Fallopian tube (tissue), 1 donor: ENCODE measurements around the genes PCDHB16, DELE1 and SPRY4.

DNA sequence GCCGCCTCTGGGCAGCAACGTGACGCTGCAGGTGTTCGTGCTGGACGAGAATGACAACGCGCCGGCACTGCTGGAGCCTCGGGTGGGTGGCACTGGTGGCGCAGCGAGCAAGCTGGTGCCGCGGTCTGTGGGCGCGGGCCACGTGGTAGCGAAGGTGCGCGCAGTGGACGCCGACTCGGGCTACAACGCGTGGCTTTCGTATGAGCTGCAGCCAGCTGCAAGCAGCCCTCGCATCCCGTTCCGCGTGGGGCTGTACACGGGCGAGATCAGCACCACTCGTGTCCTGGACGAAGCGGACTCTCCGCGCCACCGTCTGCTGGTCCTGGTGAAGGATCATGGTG lies 1.9 kb downstream of the PCDHA8 start:
- PRO-cap, result no peak

- PRO-cap, result no peak
Observed at GRCh38 chr5:140977967-140978697, 11.9 kb downstream of the PCDHAC2 start.

DNA sequence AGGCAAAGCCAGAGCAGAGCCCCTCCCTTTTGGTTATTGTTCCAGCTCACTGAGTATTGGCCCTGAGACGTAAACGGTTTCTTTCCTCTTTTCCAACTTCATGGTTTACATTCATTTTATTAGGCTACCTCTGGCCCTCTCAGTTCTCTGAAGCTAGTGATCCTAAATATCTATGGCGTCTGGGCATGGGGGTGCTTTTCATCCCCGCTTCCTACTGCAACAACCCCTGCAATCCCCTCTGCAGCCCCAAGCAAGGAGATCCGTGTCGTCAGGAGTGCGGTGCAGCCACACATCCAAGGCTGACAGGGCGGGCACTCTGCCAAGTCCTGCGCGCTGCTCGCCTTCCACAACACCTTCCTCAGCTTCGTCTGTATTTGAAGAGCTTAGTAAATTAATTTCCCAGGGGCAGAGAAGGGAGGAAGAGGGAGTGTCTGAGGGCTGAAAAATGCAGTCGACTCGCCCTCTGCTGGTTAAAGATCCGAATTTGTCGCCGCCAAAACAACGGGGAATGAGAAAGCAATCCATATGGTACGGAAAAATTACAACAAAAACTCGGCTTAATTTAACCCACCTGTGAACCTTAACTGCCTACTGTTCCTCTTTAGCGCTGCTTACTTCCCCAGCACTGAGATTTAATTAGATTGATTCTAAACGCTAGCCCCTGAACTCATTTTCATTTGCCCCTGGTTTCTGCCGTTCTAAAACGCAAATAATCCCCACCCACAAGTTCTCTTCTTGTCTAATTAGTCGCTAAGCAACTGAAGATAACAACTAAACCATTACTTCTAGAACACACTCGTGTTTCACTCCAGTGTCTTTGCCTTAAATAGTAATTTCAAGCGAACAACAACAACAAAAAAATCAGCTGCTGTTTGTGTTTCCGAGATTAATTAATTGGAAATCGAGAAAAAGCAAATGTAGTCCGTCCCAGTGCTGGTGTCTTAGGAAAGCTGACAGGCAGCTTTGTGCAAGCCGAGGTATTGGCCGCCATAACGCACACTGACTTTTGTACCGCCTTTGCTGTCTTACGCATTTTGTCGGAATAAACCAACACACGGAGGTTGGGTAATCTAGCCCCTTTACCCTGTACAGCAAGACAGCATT lies 10.9 kb upstream of the PCDHB1 start:
- PRO-cap, result unidirectional peak, minus-strand start at position 1,001 of the sequence

GRCh38 chr5:141051462-141051790 lies 252 bp downstream of the PCDHB1 start:
- PRO-cap, result bidirectional peak, plus-strand start at chr5:141051735, minus-strand start at chr5:141051637

DNA sequence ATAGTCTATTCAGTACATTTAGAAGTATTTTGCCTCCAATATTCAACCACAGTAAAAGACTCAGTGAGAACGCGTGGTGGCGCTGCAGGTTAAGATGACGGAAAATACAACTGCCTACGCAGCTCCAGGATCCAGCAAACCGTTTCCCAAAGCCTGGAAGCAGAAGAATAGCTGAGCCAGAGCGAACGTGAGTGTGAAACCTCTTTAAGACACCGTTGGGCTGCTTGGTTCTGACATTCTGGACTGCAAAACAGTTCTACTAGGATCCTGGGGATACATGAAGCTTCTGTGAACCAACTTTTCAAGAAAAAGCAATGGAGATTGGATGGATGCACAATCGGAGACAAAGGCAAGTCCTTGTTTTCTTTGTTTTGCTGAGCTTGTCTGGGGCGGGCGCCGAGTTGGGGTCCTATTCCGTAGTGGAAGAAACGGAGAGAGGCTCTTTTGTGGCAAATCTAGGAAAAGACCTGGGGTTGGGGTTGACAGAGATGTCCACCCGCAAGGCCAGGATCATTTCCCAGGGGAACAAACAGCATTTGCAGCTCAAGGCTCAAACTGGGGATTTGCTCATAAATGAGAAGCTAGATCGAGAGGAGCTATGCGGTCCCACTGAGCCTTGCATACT lies at the start of gene PCDHB16:
Gene PCDHB16, plus strand, starts transcription at position 142 of the 625 bp plus-strand sequence.
- PRO-cap, result no peak

GRCh38 chr5:141513520-141514552 lies 25.0 kb downstream of the PCDHGC5 start:
- PRO-cap, result bidirectional peak, plus-strand start at chr5:141513805, minus-strand start at chr5:141513731; bidirectional peak, plus-strand start at chr5:141513956, minus-strand start at chr5:141513950; bidirectional peak, plus-strand start at chr5:141514179, minus-strand start at chr5:141514189

- PRO-cap, result no peak
Observed at GRCh38 chr5:141617666-141618046, 1.1 kb downstream of the DIAPH1 start.

GRCh38 chr5:141622940-141623864 lies 4.4 kb upstream of the DIAPH1 start:
- PRO-cap, result no peak

GRCh38 chr5:141649181-141649813 lies 1.9 kb downstream of the FCHSD1 start:
- PRO-cap, result no peak

DNA sequence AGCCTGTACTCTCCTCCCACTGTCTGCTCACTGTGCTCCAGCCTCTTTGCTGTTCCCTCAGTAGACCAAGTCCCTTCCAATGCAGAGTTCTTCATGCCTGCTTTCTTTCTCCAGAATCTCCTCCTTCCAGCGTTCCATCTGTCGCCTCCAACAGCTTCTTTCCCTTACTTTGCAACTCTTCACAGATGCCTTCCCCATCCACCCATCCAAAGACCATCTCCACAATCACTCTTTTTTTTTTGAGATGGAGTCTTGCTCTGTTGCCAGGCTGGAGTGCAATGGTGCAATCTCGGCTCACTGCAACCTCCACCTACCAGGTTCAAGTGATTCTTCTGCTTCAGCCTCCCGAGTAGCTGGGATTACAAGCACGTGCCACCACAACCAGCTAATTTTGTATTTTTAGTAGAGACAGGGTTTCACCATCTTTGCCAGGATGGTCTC lies 1.5 kb upstream of the FCHSD1 start:
- PRO-cap, result no peak

DNA sequence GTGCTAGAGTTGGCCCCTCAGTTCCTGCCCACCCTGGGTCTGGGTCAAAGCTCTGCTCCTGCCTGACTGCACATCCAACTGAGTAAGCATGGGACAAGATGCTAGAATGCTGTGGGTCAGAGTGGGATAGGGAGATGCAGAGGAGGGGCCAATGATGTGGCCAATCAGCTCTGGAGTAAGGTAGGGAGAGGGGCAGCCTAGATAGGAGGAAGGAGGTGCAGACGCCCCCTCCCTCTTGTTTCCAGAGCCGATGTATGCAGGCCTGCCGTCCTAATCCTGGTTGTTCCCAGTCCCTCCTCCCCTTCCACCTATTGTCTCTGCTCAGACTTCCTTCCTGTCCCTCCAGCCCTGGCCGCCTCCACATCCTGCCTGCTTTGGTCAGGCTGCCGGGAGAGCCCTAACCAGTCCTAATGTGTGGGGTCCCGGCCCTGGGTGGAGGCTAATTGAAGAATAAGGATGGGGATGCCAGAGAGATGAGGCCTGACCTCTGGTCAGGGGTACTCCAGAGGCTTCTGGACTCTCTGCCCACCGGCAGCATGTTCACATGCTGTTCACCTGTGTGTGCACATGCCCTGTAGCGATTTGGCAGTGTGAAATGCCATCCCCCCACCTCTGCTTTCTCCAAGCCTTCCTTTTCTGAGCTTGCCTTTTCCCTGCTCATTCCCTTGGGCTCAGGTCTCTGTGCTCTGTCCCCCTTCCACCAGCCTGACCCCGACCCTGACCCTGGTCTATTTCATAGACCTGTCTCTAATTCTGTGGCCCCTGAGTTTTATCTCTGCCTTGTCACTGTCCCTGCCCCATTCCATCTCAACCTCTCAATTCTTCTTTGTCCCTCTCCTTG lies 1.1 kb downstream of the ARAP3 start:
- PRO-cap, result bidirectional peak, plus-strand start at position 363 of the sequence, minus-strand start at position 80 of the sequence

DNA sequence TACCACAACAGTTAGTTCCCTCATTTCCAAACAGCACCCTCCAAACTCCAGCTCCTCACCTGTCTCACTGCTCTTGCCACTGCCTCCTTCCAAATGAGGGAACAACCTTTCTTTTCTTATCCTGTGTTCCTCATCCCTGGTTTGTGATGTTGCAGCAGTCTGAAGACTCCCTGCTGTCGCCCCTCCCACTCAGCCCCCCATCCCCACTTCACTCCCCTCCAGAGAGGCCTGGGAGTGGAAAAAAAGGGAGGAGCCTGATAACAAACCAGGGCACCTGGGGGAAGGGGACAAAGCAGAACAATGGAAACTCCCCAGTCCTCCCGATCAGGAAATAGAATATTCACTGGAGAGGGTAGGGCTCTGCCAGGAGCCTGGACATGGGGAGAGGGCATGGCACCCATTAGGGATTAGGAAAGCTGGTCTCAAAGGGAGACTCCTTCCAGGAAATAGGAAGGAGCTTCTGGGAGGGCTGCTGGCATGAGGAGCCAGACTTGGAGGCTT lies 20.2 kb downstream of the PCDH1 start:
- PRO-cap, result bidirectional peak, plus-strand start at position 366 of the sequence, minus-strand start at position 95 of the sequence

- PRO-cap, result bidirectional peak, plus-strand start at chr5:141923843, minus-strand start at chr5:141923756; bidirectional peak, plus-strand start at chr5:141924151, minus-strand start at chr5:141924023
Observed at GRCh38 chr5:141923194-141924516, at the start of gene DELE1. TSS of gene DELE1 (plus strand) at chr5:141923871.

DNA sequence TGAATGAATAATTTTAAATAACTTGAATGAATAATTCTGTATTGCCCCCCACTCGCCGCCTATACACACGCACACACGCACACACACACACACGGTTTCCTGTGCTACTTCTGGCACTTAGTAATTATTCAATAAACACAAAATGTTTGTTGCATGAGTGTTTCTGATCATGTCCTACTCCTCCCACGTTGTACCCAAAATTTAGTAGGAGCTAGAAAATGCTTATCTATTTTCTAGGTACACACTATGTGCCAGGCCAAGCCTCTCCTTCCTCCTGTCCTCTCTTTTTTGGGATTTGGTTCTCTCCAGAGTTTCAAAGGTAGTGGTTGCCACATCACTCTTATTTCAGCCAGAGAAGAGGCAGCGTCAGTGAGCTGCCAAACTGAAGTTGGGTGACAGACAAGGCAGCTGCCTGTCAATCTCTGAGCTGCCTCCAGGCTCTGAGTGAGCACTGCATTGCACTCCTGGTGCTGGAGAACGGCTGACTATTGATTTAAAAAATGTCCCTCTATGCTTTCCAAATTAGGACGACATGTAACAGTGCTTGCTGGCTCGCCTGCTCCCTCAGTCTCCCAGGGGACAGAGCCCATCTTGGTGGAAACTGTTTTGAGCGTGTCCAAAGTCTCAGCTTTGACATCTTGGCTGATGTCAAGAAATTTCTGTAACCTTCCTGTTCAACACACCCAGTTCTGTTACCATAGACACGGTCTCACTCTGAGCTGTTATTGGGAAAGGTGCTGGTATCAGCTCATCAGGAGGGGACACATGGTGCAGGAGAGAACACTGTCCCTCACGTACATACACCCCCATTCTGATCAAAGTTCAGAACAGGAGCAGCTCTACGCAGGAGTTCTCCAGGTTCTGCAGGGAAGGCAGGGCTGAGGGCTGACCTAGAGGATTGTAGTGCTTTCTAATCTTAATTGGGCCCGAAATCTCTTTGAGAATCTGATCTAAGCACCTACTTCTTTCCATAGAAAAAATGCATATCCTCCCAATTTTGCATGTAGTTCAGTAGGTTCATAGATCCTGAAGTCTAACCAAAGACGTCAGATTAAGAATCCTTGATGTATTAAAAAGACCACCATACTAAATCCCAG lies 15.8 kb downstream of the PCDH12 start:
- PRO-cap, result no peak

GRCh38 chr5:142104475-142105016 lies 4.0 kb upstream of the NDFIP1 start:
- PRO-cap, result no peak

DNA sequence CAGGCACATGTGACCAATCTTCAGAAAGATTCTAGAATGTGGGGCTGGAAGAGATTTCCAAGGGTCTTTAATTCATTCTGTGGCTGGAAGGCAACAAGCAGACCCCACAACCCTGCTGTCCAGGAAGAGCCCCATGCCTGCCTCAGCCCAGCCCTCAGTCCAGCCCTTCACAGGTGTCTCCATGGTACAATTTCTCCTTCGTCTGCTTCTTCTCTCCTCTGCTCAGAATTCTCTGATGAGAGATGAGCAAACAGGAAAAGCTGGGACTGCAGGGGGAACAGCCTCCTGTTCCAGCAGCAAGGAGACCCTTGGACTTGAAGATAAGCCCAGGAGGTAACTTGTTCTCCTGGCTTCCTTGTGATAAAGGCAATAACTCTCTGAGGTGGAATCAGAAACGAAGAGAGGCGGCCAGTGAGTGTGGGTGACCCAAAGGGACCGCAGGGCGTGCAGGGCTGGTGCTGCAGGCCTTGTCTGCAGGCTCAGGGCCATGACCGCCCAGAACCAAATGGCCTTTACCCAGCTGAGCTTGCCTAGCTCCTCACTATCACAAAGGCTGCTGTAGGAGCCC lies 72.3 kb downstream of the NDFIP1 start:
- PRO-cap, result no peak

- PRO-cap, result no peak
Observed at GRCh38 chr5:142301752-142301955, 23.2 kb downstream of the SPRY4 start.

DNA sequence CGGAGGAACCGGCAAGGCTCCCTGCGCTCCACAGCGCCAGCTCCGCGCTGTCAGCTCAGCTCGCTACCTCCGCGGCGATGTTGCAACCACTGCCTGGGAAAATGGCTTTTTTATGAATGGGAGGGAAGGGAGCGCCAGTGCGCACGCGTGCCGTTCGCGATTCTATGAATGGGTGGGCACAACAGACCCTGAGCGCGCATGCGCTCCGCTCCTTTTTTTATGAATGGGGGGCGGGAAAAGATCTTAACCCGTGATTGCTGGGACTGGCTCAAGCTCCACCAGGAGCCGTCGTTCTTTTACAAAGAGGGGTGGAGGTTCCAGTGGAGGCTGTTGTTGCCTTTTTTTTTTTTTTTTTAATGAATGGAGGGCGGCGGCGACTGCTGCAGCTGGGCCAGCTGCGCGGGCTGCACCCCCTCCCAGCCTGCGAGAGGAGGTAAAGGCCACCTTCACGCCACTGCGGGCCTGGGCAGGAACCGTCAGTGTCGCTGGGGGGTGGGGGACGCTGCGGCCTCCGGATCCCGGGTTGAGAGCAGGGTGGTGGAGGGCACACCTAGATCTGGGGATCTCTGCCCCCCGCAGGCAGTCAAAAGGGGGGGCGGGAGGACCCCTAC lies at the start of gene SPRY4:
Gene SPRY4, minus strand, starts transcription at position 84 of the 611 bp plus-strand sequence.
- PRO-cap, result bidirectional peak, plus-strand start at position 253 of the sequence, minus-strand start at position 82 of the sequence

GRCh38 chr5:142403553-142404567 lies 79.0 kb upstream of the SPRY4 start:
- PRO-cap, result no peak

DNA sequence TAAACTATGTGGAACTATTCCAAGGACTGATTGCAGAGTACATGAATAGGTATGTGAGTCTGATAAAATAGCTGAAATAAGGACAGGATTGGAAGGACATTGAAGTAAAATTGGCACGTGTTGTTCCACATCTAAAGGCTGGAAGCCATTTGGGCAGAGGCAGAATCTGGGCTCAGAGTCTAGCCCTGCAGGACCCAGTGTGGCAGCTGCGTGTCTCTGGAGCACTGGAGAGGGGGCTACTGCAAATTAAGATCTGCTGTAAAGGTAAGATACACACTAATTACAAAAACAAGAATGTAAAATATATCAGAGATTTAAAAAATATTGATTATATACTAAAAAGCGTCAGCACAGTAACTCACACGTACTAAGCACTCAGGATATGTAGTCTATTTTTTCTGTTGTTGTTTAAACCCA lies 30.2 kb upstream of the FGF1 start:
- PRO-cap, result no peak